OCI-LY7 (cell line): ENCODE measurements around a stretch of chr6.

GRCh38 chr6:147077197-147077696, 127.0 kb upstream of the STXBP5 start:
- PRO-cap: no peak
- RAMPAGE, long total RNA: no peak

DNA sequence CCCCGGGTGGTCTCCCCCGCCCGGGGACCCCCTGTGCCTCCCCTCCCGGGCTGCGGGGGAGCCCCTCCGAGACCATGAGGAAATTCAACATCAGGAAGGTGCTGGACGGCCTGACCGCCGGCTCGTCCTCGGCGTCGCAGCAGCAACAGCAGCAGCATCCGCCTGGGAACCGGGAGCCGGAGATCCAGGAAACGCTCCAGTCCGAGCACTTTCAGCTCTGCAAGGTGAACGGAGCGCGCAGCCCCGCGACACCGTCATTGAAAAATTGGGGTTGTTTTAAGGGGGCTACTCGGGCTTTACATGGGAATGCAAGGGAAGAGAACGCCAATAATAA, 209 bp downstream of the STXBP5 start:
- PRO-cap: bidirectional peak, plus-strand start at position 90 of the sequence, minus-strand start at position 147 of the sequence; unidirectional peak, minus-strand start at position 184 of the sequence
- RAMPAGE, long total RNA: no peak

- PRO-cap: no peak
- RAMPAGE, long total RNA: no peak
Measured at GRCh38 chr6:147211423-147211838, 7.2 kb downstream of the STXBP5 start.

GRCh38 chr6:147222008-147222952, 18.1 kb downstream of the STXBP5 start:
- PRO-cap: no peak
- RAMPAGE, long total RNA: no peak

- PRO-cap: no peak
- RAMPAGE, long total RNA: no peak
Measured at GRCh38 chr6:147251471-147252202, 47.4 kb downstream of the STXBP5 start.

DNA sequence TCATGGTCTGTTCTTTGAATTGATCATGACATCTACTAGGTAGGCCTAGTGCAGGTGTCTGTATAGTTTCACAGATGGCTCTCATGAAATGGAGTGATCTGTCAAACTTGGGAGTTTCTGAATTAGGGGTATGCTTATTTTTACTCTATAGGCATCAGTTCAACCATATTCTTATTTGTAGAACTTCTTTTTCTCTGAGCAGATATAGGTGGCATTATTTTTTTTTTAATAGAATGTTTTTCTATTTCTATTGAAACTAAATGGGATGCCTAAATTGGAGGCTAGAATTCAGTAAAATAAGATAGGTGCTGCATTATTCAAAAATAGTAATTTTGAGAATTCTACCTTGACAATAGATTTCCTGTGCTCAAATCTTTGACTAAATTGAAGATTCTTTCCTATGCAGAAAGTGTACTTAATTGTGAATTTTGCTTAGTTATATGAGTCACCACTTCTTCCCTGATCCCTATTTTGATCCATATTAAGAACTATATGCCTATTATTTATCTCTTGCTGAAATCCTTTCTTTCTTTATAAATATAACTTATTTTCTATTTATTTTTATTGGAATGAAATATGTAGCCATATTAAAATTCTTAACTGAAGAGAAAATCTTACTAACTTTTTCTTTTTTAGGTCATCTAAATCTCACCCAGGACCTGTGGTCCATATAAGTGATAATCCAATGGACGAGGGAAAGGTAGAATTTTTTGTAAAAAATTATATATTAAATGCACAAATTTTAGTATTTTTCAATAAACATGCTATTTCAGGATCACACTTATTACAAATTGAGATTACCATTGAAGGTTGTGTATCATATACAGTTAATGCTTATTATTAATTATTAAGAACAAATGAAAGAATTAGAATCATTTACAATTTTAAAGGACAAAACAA, 57.7 kb downstream of the STXBP5 start:
- PRO-cap: no peak
- RAMPAGE, long total RNA: no peak

DNA sequence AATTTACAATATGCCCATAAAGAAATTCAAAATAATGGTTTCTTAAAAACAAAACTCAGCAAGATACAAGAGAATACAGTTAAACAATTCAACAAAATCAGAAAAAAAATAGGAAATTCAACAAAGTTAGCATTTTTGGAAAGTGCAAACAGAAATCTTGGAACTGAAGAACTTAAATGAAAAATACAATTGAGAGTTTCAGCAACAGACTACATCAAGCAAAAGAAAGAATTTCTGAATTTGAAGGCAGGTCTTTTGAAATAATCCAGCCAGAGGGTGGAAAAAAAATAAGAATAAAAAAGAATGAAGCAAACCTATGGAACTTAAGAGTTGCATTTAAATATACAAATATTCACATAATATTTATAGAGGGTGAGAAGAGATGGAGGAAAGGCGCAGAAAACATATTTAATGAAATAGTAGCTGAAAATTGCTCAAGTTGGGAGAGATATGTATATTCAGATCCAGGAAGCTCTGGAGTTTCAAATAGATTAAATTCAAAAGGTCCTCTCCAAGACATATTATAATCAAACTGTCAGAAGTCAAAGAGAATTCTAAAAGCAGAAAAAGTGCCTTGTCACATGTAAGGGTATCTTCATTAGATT, 92.5 kb downstream of the STXBP5 start:
- PRO-cap: no peak
- RAMPAGE, long total RNA: no peak

- PRO-cap: no peak
- RAMPAGE, long total RNA: no peak
Measured at GRCh38 chr6:147315172-147315843, 111.1 kb downstream of the STXBP5 start.

DNA sequence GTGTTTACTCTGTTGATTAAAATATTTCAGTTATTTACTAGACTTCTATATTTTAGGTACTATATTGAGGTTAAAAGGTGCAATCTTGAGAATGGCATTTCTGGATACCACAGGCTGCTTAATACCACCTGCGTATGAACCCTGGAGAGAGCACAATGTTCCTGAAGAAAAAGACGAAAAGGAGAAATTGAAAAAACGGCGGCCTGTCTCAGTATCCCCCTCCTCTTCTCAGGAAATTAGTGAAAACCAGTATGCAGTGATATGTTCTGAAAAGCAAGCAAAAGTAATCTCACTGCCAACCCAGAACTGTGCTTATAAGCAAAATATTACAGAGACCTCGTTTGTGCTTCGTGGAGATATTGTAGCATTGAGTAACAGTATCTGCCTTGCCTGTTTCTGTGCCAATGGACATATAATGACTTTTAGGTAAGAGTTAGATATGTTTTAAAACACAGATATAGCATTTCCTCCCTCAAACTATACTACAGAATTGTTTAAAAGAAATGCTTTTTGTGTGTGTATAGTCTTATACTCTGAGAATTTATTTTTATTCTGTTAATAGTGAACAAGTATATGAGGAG, 145.1 kb upstream of the SAMD5 start:
- PRO-cap: no peak
- RAMPAGE, long total RNA: no peak

DNA sequence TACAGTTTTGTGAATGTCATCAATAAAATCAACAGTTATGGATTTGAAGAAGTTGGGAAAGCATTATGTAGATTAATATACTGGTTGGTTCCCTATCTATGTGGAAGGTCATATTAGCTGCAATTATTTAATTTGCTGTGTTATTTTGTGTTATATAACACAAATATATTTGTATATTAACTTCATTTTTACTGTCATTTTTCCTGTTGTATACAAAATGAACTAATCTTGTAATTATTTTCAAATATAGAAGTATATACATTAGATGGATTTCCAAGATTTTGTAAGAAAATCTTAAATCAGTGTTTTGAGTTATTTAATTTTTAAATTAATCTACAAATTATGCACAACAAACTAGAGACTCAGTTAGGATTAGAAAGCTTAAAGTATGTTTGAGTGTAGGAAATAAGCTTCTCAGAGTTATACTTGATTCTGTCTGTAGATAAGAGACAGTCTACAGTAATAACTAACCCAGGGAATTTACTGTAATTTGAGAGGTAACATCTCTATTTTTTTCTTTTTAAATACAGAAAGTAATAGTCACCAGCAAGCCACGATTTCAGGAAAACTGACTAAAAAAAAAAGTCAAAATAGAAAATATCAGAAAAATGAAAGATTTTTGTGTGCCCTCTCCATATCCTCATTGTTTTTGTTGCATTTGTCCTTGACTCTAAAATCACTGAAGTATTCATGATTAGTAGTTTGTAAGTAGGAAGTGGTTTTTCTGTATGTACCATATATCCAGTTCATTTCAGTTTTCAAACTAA, 121.6 kb upstream of the SAMD5 start:
- PRO-cap: no peak
- RAMPAGE, long total RNA: no peak

DNA sequence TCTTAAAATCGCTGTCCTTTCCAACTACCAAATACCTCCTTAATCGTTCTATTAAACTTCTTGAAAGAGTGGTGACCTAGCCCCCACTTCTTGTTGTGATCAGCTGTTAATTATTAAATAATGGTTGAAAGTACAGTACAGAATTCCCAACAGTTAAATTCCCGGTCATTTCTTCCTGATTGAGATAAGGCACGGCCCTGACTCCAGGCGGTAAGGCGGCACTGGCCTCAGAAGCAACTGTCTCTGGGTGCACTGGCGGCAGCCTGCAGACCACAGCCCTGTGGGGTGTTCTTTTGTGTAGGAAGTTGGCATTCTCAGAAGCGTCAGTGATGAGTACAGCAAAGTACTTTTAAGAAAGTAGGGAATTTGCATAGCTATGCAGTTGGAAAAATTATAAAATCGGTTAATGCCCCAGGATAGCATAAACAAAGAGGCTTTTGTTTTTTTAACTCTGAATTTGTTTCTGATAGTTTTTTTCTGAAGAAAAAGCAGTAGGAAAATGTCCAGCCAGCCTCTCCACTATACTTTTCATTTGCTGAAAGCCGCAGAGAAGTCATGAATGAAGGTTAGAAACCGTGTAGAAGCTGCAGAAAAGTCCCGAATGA, 50.5 kb downstream of the SAMD5 start:
- PRO-cap: no peak
- RAMPAGE, long total RNA: no peak

GRCh38 chr6:148211695-148212230, 130.9 kb upstream of the SASH1 start:
- PRO-cap: no peak
- RAMPAGE, long total RNA: no peak

DNA sequence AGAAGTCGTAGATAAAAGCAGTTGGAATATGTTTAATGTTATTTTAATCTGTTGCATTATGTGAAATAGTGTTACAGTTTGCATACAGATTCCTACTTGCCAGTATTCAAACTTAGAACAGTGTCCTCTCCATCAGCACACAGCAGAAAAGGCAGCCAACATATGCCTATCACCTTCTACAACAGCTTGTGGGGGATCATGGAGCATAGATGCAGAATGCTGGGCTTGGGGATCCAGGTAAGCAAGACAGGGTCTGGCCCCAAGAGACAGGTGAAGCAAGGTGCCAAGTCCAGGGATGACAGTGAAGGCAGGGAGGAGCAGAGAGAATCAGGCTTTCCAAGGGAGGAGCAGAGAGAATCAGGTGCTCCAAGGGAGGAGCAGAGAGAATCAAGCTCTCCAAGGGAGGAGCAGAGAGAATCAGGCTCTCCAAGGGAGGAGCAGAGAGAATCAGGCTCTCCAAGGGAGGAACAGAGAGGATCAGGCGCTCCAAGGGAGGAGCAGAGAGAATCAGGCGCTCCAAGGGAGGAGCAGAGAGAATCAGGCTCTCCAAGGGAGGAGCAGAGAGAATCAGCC, 63.8 kb downstream of the SASH1 start:
- PRO-cap: no peak
- RAMPAGE, long total RNA: no peak

DNA sequence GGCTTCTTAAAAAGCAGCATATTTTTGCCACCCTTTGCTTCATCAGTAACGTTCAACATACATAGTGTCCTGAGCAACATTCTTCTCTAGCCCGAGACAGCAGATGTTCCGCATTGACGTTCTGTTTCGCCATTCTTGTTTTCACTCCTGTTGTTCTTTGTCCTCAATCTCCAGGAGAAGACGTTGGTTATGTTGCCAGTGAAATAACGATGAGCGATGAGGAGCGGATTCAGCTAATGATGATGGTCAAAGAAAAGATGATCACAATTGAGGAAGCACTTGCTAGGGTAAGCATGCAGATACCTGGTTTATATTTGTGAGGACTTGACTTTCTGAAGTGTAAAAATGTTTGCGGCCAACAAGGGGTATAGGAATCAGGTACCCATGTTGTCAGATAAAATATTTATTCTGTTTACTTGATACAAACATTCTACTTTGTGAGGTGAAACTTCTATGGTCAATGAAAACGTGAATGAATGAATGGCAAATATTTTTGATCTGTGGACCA, 131.4 kb downstream of the SASH1 start:
- PRO-cap: no peak
- RAMPAGE, long total RNA: no peak

DNA sequence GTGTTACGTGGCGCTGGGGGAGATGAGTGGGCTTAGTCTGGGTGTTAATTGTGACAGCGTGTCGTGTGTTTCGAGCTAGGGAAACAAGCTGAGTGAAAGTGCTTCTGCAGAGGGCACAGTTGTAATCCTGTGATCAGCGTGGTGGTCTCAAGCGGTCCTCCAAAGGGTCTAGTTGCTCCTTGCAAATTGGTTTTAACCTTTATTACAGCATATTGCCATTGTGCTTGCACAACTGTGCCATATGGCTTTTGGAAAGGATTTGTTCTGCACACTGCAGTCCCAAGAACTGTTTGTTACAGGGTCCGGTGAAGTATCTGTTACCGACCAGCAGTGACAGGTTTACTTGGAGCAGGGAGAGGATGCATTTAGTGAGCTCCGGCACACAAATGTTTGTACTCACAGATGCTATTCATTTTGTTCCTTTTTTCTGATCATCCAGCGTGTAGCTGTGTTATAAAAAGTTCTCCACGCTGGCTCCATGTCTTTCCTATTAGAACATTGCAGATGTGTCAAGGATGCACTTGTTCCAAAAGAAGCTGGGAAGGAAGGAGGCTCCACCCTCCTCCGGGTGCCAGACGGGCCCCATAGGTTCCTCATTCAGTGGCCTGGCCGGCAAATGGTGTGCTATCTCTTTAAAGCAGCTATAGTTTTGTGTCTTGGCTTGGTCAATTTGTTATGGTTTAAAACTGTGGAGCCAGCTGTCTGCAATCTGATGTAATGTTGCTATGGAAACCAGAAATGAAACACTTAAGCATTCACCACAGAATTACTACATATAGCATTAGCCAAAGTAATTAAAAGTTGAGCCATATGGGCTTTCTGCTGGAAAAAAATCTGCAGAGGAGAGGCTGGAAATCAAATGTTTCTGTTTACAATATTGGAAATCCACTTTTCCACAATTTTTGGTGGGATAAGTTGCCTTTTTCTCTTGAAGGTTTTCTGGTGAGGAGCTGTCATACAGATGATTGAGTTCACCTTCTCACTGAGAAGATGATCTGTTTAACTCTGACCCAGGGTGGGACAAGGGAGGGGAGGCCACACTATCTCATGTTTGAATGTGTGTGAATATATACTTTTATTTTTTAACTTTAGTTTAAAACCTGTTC, 167.1 kb downstream of the SASH1 start:
- PRO-cap: no peak
- RAMPAGE, long total RNA: no peak

DNA sequence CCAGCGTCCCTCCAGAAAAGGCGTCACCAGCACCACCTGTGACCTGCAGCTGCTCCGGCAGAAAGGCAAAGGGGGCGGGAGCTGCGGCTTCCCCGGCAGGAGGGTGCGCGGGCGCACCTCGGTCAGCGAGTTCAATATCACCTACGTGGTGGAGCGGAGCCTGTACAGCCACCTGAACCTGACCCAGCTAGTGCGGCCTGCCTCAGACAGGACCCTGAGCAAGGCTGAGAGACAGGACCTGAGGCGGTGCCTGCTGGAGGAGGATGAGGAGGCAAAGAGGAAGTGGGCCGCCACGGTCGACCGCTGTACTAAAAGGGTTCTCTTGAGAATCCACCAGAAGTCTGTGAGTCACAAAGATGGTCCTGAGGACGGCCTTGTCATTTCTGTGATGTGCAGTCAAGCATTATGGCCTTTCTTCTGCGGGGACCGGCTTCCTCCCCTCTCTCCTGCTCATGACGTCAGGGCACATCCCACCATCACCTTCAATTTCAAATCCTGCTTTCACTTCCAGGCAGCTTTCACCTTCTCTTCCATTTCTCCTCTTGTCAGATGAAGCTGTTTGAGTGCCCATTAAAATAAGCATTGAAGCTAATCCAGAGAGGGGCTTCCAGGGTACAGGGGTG, 177.5 kb downstream of the SASH1 start:
- PRO-cap: no peak
- RAMPAGE, long total RNA: no peak

DNA sequence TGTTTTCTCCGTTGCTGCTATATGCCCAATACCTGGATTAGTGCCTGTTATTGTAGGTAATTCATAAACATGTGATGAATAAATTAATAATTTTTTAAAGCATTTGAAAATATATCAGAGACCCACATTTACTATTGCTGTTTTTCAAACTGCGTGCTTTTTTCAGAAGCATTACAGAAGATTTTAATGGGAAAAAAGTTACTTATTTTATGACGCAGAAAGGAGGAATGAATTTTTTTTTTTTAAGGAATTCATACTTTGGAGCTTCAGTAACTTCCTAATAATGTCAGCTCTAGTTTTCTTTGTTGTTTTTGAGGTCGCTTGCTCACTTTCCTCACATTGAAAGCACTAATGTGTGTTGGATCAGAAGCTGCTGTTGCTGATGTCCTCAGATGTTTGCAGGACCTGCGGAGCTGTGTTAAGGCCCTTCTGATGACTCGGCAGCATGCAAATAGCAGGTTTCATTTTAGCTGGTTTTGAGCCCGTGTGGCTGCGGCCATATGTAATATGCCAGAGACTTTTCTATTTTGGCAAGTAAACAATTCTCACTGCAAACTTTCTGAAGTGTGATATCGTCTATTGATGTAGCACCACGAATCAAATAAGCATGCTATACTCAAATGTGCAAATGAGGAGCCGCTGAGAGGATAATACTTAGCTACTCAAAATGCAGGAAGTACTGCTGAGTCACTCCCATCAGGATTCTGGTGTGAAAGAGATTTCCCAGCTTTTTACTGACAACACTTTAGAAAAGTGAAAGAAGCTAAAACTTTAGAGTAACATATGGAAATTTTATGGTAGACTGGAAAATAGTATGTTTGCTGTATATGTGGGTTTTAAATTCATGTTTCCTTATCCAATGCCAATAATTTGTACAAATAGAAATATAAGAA, 187.8 kb downstream of the SASH1 start:
- PRO-cap: no peak
- RAMPAGE, long total RNA: no peak

- PRO-cap: no peak
- RAMPAGE, long total RNA: no peak
Measured at GRCh38 chr6:148750681-148751633, 4.1 kb downstream of the UST start.

- PRO-cap: no peak
- RAMPAGE, long total RNA: no peak
Measured at GRCh38 chr6:148797259-148797745, 50.5 kb downstream of the UST start.

DNA sequence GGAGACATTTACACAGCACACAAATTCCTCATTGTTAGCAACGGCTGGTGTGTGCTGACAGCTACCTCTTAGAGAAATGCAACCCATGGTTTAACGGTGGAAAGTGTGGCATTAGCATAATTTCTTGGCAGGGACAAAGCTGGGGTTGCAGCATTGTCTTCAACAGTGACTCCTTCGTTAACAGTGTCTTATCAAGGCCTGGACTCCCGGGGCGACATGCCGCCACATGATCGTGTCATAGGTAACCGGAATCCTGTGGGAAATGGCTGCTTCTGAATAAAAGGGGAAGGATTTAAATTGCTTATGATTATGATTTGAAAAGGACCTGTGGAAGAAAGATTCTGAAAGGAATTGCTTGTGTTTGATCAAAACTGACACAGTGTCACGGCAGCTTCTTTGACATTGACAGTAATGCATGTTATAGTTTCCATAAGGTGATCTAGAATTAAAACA, 128.0 kb downstream of the UST start:
- PRO-cap: no peak
- RAMPAGE, long total RNA: no peak